ENCODE measurements around a stretch of chr3.

DNA sequence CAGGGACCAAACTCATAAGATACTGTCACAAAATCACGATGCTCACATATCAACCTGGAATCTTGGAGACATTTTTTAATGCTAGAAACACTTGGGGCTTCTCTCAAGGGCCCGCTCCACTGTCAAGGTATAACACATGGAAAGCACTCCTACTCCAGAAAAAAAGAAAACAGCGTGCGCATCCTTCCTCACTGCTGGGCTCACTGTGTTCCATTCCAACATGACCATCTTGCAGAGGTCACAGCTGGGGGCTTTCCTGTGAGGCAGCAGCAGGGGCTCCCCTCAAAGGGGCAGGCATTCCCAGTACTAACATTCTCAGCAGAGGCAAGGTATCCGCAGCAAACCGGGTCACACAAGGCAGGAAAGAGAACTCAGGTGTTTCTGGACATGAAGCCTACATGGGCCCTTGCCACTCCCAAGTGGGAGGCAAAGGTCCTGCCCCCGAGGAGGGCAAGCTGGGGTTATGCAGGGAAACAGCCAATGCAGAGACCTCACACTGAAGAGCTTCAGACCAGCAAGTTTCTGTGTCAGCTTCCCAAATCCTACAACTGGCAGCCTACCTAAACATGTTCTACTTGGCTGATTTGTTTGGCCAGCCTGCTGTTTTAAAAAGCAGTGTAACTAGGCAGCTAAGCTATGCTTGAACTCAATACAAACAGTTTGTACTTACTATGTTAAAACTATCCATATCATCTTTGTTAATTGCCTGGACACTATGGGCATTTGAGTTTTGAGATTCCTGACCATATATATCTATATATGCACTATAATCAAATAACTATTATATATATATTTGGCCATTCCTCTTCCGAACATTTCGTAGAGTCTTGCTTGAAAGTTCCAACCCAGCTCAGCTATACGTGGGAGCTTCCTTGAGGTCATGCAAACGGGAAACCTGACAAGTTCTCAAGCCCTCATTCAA is 6.3 kb downstream of the BDH1 start:
- RRBS = no CpG with 5 or more reads among the region's 11 CpGs

DNA sequence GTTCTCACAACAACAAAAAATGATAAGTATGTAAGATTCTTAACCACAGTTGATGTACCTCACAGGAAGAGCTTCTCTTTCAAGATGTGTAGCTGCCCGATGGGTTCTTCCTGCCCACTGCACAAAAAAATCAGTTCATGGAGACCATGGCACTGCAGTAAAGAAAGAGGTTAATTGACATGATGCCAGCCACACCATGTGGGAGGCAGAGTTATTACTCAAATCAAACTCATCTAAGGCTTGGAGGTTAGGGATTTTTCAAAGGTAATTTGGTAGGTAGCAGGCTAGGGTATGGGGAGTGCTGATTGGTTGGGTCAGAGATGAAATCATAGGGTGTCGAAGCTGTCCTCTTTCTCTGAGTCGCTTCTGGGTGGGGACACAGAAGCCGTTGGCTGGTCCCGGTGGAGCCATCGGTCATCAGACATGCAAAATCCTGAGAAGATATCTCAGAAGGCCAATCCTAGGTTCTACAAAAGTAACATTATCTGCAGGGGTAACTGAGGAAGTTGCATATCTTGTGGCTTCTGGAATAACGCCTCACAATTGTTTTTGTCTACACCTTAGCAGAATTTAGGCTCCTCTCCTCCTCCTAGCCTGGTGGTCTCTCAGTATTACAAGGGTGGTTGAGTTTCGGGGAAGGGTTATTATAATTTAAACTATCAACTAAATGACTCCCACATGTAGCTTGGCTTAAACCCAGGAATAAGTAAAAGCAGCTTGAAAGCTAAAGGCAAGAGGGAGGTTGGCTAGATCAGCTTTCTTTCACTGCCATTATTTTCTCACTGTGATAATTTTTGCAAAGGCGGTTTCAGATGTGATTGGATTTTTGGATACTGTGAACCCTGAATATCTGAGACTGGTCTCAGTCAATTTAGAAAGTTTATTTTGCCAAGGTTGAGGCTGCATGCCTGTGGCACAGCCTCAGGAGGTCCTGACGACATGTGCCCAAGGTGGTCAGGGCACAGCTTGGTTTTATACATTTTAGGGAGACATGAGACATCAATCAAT is 57.7 kb upstream of the BDH1 start:
- RRBS = no CpG with 5 or more reads among the region's 10 CpGs

- RRBS = no CpG with 5 or more reads among the region's 50 CpGs
Observed at GRCh38 chr3:197654774-197655310, 81.9 kb downstream of the RUBCN start.

DNA sequence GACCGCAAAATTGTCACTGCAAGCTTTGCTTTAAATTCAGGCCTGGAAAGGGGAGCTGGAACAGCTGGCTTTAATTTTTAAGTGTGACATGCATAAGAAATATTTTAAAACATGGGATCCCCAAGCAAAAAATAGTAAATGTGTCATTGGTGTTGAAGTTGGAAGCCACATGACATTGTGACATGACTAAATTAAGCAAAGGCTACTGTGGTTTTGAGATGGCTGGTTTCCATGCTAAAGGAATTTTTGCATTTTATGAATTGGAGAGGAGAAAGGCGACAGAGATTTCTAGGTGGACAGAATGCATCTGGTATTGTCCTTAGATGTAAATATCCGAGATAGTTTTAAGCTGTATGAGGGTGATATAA is 1.0 kb upstream of the FYTTD1 start:
- RRBS = no CpG with 5 or more reads among the region's 3 CpGs

DNA sequence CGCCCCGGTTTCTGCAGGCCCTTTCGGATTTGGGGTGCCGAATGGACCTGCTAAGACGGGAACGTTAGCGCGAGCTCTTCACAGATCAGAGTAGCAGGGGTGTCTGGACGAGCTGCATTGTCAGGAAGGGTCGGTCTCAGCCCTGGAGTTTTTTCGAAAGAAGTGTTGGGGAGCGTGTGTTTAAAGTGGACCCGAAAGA is 685 bp downstream of the LRCH3 start:
- RRBS = 3% methylated on average over 2 of the region's 13 CpGs

- RRBS = no CpG with 5 or more reads among the region's 6 CpGs
Observed at GRCh38 chr3:197848206-197848710, 57.2 kb downstream of the LRCH3 start.